GM23248 (cell line): Measurements from ENCODE around the gene TM2D3.

DNA sequence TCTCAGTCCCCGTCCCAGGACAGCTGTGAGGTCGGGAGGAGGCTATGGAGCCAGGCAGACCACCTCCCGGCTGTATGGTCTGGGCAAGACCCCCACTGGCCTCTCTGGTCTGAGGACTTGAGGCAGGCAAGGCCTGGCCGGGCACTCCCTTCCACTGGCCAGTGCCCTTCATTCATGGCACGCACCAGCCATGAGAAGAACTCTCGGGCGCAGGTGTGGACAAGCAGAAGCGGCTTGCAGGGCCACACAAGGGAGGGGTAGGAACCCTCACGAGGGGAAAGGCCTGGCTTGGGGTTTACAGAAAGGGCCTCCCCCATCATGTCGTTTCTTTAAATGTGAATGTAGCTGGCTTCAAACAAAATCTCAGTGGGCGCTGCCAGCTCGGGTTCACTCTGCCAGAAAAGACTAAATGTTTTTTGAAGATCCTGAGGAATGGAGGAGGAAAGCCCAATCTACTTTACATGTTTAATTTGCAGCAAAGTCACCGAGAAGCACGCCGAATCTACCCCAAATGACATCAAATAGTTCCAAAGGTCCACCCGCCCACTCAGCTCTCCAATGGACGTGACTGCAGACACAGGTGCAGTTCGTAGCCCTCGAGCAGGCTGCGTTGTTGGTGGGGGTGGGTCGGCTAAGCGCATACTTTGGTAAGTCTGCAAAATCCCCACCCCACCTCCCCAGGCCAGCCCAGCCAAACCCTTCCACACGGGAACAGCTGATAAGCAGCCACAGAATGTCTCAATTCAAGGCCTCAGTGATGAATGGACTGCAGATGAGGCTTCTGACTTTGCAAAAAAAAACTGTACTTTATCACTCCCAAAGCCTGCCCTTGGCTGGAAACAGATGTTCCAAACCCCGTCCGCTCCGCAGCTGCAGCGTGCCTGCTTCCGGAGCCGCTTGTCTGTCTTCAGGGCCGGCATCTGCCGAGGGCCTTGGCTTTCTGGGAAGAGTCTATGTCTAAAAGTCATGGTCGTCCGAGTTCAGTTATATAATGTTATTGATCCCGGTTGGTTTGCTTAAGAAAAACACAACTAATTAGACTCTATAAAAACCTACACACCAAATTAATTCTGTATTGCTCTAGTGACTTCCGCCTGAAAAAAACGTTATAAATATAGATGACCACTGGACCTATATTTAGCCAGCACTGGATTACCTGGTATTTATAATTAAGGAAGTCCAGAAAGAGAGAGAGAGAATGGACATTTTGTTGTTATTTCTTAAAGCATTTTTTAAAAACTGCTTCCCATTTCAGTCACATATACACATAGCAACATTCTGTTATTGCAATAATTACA, 38.3 kb downstream of the PCSK6 start:
- RAMPAGE, long total RNA = no peak

- RAMPAGE, long total RNA = no peak
These were observed 12.3 kb upstream of the PCSK6 start for GRCh38 chr15:101501587-101502369.

GRCh38 chr15:101640960-101641513, 11.1 kb downstream of the TM2D3 start:
- RAMPAGE, long total RNA = no peak

GRCh38 chr15:101651798-101652429, at the start of gene TM2D3:
Gene TM2D3 (minus strand): TSS chr15:101652381.
- RAMPAGE, long total RNA = start-site peak on the minus strand at chr15:101652288-101652304, 25 and 26 reads in 2 replicates; start-site peak on the minus strand at chr15:101652373-101652380, 87 and 123 reads in 2 replicates

GRCh38 chr15:101664175-101664935, 12.2 kb upstream of the TM2D3 start:
- RAMPAGE, long total RNA = no peak

- RAMPAGE, long total RNA = start-site peak on the plus strand at chr15:101961609-101961625, 202 and 80 reads in 2 replicates
These were observed 149.4 kb downstream of the OR4F15 start for GRCh38 chr15:101961408-101961732.